K562 (cell line): ENCODE results near the genes ALB, CXCL6 and PF4V1.

DNA sequence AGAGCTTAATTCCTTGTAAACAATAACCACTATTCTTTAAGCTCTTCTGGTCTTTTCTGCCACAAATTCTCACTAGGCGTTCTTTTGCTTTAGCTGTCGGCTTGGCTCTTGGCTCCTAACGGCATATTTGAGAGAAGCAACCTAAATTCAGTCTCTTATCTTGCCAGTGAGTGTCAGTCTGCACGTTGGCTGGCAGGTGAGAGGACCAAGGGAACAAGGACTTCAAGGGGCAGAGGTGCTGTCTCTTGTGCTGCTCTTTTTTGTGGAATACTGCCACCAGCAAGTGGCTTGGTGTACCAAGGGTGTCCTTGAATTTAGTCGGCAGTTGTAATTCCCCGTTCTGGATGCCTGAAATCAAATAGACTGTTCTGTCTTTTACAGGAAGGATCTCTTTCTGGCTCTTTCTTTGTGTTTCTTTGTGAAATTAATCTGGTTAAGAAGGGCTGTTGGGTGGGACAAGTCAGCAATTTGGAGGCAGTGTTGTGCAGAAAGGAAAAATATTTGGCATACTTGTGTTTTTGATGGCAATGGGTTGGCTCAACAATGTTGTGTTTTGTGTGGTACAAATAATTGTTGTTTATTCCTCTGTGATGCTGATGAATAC lies 74.0 kb downstream of the SLC4A4 start:
- RAMPAGE, long total RNA: no peak
- RRBS: no CpG with 5 or more reads among the region's 6 CpGs
PRO-cap:
- standard: no peak
- CoPRO, capped RNA only, 2 experiments: no peak in any of the 2 experiments
- CoPRO, capped and uncapped RNA, 2 experiments: no peak in any of the 2 experiments
- CoPRO, uncapped RNA only, 2 experiments: no peak in any of the 2 experiments
CAGE:
- cytosol, long polyA plus RNA: no peak
- long polyA plus RNA: no peak
- nucleolus, long total RNA: no peak
- nucleus, long polyA plus RNA: no peak

DNA sequence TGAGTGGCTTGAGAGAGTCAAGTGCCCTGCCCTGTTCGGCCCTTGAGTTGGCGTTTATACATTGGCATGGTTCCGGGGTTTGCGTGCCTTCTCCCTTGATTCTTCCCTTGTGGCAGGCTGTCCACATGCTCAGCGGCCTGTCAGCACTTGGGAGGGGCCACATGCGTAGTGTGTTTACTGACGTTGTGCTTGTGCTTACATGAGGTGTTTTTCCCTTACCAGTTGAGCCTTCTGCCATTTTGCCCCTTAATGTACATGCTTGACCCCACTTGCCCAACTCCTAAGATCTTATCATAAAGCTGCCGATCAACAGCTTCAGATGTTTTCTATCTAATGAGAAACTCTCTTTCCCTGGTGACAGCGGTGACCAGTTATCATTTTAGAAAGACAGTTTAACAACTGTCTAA lies 49.4 kb upstream of the GC start:
- RAMPAGE, long total RNA: no peak
- RRBS: no CpG with 5 or more reads among the region's 9 CpGs
PRO-cap:
- standard: no peak
- CoPRO, capped RNA only, 2 experiments: no peak in any of the 2 experiments
- CoPRO, capped and uncapped RNA, 2 experiments: no peak in any of the 2 experiments
- CoPRO, uncapped RNA only, 2 experiments: no peak in any of the 2 experiments
CAGE:
- cytosol, long polyA plus RNA: no peak
- long polyA plus RNA: no peak
- nucleolus, long total RNA: no peak
- nucleus, long polyA plus RNA: no peak

DNA sequence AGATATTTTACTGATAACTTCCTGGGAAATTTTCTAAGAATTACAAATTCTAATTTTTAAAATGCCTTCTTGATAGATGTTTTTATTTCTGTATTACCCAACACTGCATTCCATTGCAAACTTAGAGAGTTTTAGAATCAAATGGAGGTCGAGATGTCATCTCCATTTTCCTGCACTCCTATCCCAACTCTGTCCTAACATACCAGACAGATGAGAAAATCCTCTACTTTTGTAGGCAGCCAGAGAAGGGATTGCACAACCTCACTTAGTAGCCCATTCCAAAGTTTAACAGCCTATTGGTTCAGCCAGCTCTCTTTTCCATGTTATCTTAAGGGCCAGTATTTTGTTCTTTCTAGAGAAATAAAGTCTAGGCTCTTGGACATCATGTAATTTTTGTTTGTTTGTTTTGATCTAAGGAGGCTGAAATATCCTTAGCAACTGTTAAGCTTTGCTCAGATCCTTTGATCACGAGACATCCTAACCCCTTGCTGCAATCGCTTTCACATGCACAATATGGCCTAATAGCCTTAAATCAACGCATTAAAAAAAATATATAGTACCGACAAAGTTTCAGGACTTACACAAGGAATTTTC lies 173.0 kb downstream of the COX18 start:
- RAMPAGE, long total RNA: no peak
- RRBS: no CpG with 5 or more reads among the region's 5 CpGs
PRO-cap:
- standard: no peak
- CoPRO, capped RNA only, 2 experiments: no peak in any of the 2 experiments
- CoPRO, capped and uncapped RNA, 2 experiments: no peak in any of the 2 experiments
- CoPRO, uncapped RNA only, 2 experiments: no peak in any of the 2 experiments
CAGE:
- cytosol, long polyA plus RNA: no peak
- long polyA plus RNA: no peak
- nucleolus, long total RNA: no peak
- nucleus, long polyA plus RNA: no peak

- RAMPAGE, long total RNA: no peak
PRO-cap:
- standard: no peak
- CoPRO, capped RNA only, 2 experiments: no peak in any of the 2 experiments
- CoPRO, capped and uncapped RNA, 2 experiments: no peak in any of the 2 experiments
- CoPRO, uncapped RNA only, 2 experiments: no peak in any of the 2 experiments
CAGE:
- cytosol, long polyA plus RNA: no peak
- long polyA plus RNA: no peak
- nucleolus, long total RNA: no peak
- nucleus, long polyA plus RNA: no peak
Measured at GRCh38 chr4:72969152-72969419, 100.4 kb downstream of the COX18 start.

DNA sequence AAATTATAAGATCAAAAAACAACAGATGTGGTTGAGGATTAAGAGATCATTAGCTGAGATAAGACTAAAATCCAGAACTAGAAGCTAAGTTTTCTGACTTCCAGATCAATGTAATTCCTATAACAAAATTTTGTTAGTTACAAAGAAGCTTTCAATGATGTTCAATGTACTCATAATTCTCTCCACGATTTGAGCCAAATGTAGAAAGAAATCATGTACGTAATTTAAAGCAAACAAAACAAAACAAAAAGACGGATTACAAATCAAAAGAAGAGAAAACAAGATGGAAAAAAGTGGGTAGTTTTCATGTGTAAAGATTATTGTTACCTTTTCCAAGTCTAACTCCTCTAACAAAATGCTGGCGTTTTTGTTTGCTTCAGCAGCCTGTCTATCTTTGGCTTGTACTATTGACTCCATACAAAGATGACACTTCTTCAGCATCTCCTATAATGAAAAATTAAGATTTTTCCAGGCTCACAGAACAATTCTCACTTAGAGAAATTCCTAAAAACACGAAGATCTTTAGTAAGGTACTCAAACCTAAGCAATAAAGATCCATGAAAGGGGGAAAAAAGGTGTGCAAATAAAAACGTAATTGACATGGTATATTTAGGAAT lies 44.1 kb upstream of the COX18 start:
- RAMPAGE, long total RNA: no peak
- RRBS: no CpG with 5 or more reads among the region's 6 CpGs
PRO-cap:
- standard: no peak
- CoPRO, capped RNA only, 2 experiments: no peak in any of the 2 experiments
- CoPRO, capped and uncapped RNA, 2 experiments: no peak in any of the 2 experiments
- CoPRO, uncapped RNA only, 2 experiments: no peak in any of the 2 experiments
CAGE:
- cytosol, long polyA plus RNA: no peak
- long polyA plus RNA: no peak
- nucleolus, long total RNA: no peak
- nucleus, long polyA plus RNA: no peak

DNA sequence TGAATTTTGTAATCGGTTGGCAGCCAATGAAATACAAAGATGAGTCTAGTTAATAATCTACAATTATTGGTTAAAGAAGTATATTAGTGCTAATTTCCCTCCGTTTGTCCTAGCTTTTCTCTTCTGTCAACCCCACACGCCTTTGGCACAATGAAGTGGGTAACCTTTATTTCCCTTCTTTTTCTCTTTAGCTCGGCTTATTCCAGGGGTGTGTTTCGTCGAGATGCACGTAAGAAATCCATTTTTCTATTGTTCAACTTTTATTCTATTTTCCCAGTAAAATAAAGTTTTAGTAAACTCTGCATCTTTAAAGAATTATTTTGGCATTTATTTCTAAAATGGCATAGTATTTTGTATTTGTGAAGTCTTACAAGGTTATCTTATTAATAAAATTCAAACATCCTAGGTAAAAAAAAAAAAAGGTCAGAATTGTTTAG lies at the start of gene ALB:
Gene ALB, plus strand, starts transcription at position 110 of the 437 bp plus-strand sequence.
- RAMPAGE, long total RNA: no peak
- RRBS: no CpG with 5 or more reads among the region's 7 CpGs
PRO-cap:
- standard: no peak
- CoPRO, capped RNA only, 2 experiments: no peak in any of the 2 experiments
- CoPRO, capped and uncapped RNA, 2 experiments: no peak in any of the 2 experiments
- CoPRO, uncapped RNA only, 2 experiments: no peak in any of the 2 experiments
CAGE:
- cytosol, long polyA plus RNA: no peak
- long polyA plus RNA: no peak
- nucleolus, long total RNA: no peak
- nucleus, long polyA plus RNA: no peak

- RAMPAGE, long total RNA: no peak
- RRBS: no CpG with 5 or more reads among the region's 6 CpGs
PRO-cap:
- standard: no peak
- CoPRO, capped RNA only, 2 experiments: no peak in any of the 2 experiments
- CoPRO, capped and uncapped RNA, 2 experiments: no peak in any of the 2 experiments
- CoPRO, uncapped RNA only, 2 experiments: no peak in any of the 2 experiments
CAGE:
- cytosol, long polyA plus RNA: no peak
- long polyA plus RNA: no peak
- nucleolus, long total RNA: no peak
- nucleus, long polyA plus RNA: no peak
Measured at GRCh38 chr4:73418036-73418571, 14.0 kb downstream of the ALB start.

GRCh38 chr4:73599070-73599718 lies 21.0 kb downstream of the RASSF6 start:
- RAMPAGE, long total RNA: no peak
- RRBS: no CpG with 5 or more reads among the region's 4 CpGs
PRO-cap:
- standard: no peak
- CoPRO, capped RNA only, 2 experiments: no peak in any of the 2 experiments
- CoPRO, capped and uncapped RNA, 2 experiments: no peak in any of the 2 experiments
- CoPRO, uncapped RNA only, 2 experiments: no peak in any of the 2 experiments
CAGE:
- cytosol, long polyA plus RNA: no peak
- long polyA plus RNA: no peak
- nucleolus, long total RNA: no peak
- nucleus, long polyA plus RNA: no peak

DNA sequence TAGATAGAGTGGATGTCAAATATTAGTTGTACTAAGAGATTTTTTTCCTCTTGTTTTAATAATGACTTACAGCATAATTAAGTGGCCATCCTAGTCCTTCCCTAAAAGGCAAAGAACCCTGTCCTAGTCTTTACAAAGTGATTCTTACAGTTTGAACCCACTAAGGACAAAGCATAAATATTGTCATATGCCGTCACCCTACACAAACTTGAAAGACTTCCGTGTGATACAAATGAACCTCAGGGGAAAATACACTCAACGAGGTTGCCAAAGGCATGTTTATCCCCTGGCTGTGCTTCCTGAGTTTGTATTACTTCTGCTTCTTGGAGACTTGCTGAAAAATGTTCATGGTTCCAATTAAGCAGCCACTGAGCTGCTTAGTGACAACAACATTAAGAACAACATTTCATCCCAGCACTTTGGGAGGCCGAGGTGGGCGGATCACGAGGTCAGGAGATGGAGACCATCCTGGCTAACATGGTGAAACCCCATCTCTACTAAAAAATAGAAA lies 16.4 kb downstream of the RASSF6 start:
- RAMPAGE, long total RNA: no peak
- RRBS: no CpG with 5 or more reads among the region's 6 CpGs
PRO-cap:
- standard: no peak
- CoPRO, capped RNA only, 2 experiments: no peak in any of the 2 experiments
- CoPRO, capped and uncapped RNA, 2 experiments: no peak in any of the 2 experiments
- CoPRO, uncapped RNA only, 2 experiments: no peak in any of the 2 experiments
CAGE:
- cytosol, long polyA plus RNA: no peak
- long polyA plus RNA: no peak
- nucleolus, long total RNA: no peak
- nucleus, long polyA plus RNA: no peak

- RAMPAGE, long total RNA: no peak
- RRBS: no CpG with 5 or more reads among the region's 5 CpGs
PRO-cap:
- standard: bidirectional peak, plus-strand start at chr4:73708132, minus-strand start at chr4:73708000
- CoPRO, capped RNA only, 2 experiments: peak in 2 of 2 experiments; most common plus-strand start chr4:73708132 (in 2); most common minus-strand start chr4:73708077 (in 1)
- CoPRO, capped and uncapped RNA, 2 experiments: peak in 2 of 2 experiments; most common plus-strand start chr4:73708132 (in 2); most common minus-strand start chr4:73707859 (in 1)
- CoPRO, uncapped RNA only, 2 experiments: no peak in any of the 2 experiments
CAGE:
- cytosol, long polyA plus RNA: no peak
- long polyA plus RNA: no peak
- nucleolus, long total RNA: no peak
- nucleus, long polyA plus RNA: no peak
Measured at GRCh38 chr4:73707680-73708208, 32.6 kb upstream of the CXCL8 start.

- RAMPAGE, long total RNA: no peak
- RRBS: no CpG with 5 or more reads among the region's 2 CpGs
PRO-cap:
- standard: no peak
- CoPRO, capped RNA only, 2 experiments: no peak in any of the 2 experiments
- CoPRO, capped and uncapped RNA, 2 experiments: no peak in any of the 2 experiments
- CoPRO, uncapped RNA only, 2 experiments: no peak in any of the 2 experiments
CAGE:
- cytosol, long polyA plus RNA: no peak
- long polyA plus RNA: no peak
- nucleolus, long total RNA: no peak
- nucleus, long polyA plus RNA: no peak
Measured at GRCh38 chr4:73721537-73721904, 18.8 kb upstream of the CXCL8 start.

DNA sequence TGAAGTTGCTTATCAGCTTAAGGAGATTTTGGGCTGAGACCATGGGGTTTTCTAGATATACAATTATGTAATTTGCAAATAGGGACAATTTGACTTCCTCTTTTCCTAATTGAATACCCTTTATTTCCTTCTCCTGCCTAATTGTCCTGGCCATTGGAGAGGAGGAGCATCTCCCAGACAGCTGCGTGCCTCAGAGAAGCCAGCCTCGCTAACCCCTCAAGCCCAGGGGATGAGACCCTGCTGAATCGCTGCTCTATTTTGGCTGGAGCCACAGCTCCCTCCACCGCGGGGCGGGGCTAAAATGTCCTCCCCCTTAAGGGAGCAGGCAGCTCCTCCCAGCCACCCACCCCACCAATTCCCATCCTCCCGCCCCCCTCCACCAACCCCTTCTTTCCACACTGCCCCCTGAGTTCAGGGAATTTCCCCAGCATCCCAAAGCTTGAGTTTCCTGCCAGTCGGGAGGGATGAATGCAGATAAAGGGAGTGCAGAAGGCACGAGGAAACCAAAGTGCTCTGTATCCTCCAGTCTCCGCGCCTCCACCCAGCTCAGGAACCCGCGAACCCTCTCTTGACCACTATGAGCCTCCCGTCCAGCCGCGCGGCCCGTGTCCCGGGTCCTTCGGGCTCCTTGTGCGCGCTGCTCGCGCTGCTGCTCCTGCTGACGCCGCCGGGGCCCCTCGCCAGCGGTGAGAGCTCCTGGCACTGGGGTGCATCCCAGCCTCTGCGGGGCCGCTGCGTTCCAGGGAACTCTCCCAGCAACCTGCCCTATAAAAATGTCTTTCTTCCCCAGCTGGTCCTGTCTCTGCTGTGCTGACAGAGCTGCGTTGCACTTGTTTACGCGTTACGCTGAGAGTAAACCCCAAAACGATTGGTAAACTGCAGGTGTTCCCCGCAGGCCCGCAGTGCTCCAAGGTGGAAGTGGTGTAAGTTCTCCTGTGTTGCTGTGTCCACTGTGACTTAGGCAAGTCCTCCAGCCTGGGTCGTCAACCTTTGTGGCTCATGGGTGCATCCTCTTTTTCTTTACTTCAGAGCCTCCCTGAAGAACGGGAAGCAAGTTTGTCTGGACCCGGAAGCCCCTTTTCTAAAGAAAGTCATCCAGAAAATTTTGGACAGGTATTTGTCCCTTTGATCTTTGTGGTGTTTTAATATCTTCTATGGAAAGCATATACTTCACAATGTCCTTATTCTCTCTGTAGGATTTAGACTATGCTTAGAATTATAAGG lies at the start of gene CXCL6:
Gene CXCL6, plus strand, starts transcription at position 505 of the 1,224 bp plus-strand sequence.
- RAMPAGE, long total RNA: no peak
- RRBS: 95% methylated on average over 9 of the region's 42 CpGs
PRO-cap:
- standard: no peak
- CoPRO, capped RNA only, 2 experiments: no peak in any of the 2 experiments
- CoPRO, capped and uncapped RNA, 2 experiments: no peak in any of the 2 experiments
- CoPRO, uncapped RNA only, 2 experiments: no peak in any of the 2 experiments
CAGE:
- cytosol, long polyA plus RNA: no peak
- long polyA plus RNA: no peak
- nucleolus, long total RNA: no peak
- nucleus, long polyA plus RNA: no peak

DNA sequence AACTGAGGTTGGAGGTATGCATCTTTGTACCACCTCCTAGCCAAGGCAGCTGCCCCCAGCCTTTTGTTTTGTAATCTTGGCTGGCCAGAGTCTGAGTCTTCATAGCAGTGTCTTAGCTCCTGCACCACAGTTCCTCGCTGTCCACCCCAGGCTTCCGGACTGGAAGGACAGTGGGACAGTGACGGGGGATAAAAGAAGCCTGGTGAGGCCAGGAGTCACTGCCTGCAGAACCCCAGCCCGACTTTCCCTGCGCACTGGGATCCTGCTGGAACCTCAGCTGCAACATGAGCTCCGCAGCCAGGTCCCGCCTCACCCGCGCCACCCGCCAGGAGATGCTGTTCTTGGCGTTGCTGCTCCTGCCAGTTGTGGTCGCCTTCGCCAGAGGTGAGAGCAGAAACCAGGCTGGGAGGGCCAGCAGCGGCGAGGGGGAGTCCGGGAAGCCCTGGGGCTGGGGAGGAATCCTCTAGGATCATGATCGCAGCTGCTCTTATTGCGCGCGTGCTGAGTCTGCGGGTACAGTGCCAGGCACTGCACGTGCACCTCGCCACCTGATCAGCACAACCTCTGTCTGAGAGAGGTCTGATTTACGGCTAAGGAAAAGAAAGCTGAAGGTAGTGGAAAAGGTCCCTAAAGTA lies at the start of gene PF4V1:
Gene PF4V1, plus strand, starts transcription at position 218 of the 635 bp plus-strand sequence.
- RAMPAGE, long total RNA: no peak
- RRBS: no CpG with 5 or more reads among the region's 24 CpGs
PRO-cap:
- standard: no peak
- CoPRO, capped RNA only, 2 experiments: no peak in any of the 2 experiments
- CoPRO, capped and uncapped RNA, 2 experiments: no peak in any of the 2 experiments
- CoPRO, uncapped RNA only, 2 experiments: no peak in any of the 2 experiments
CAGE:
- cytosol, long polyA plus RNA: no peak
- long polyA plus RNA: no peak
- nucleolus, long total RNA: no peak
- nucleus, long polyA plus RNA: no peak

DNA sequence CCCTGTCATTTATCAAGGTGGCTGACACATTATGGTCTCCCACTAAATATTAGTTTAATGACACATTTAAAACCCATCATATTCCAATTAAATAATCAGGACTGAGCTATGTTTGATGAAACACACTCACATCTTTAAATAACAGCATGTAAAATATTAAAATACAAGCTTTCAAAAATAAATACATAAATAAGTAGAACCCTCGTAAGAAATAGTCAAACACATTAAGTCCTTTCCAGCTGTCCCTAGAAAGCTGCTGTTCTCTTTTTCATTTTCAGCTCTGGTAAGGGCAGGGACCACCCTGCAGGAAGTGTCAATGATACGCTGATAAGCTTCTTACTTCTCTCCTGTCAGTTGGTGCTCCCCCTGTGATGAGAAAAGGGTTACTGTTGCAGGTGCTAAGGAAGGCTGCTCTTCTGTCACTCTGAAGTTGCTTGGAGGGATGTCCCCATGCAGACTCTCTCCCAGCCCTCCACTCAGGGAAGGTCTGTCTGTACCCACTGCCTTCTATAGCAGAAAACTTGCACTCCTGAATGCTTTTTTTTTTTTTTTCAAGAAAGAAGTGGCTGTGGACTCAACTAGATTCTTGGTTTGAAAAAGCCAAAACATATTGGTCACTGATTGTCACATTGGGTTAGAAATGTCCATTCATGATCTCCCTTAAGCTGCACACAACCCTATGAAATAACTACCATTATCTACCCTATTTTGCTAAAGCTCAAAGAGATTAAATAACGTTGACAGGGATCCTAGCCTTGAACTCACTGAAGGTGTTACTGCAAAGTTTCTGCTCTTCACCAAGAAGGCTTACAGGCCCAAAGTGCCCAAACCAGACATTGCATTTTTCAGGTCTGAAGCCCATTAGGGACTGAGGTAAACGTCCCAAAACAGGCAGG lies 1.3 kb downstream of the CXCL3 start:
- RAMPAGE, long total RNA: no peak
- RRBS: no CpG with 5 or more reads among the region's 4 CpGs
PRO-cap:
- standard: unidirectional peak, plus-strand start at position 369 of the sequence
- CoPRO, capped RNA only, 2 experiments: no peak in any of the 2 experiments
- CoPRO, capped and uncapped RNA, 2 experiments: peak in 1 of 2 experiments; most common plus-strand start position 353 of the sequence (in 1); most common minus-strand start position 282 of the sequence (in 1)
- CoPRO, uncapped RNA only, 2 experiments: peak in 2 of 2 experiments; most common plus-strand start position 125 of the sequence (in 1); most common minus-strand start position 609 of the sequence (in 1)
CAGE:
- cytosol, long polyA plus RNA: no peak
- long polyA plus RNA: no peak
- nucleolus, long total RNA: no peak
- nucleus, long polyA plus RNA: no peak

DNA sequence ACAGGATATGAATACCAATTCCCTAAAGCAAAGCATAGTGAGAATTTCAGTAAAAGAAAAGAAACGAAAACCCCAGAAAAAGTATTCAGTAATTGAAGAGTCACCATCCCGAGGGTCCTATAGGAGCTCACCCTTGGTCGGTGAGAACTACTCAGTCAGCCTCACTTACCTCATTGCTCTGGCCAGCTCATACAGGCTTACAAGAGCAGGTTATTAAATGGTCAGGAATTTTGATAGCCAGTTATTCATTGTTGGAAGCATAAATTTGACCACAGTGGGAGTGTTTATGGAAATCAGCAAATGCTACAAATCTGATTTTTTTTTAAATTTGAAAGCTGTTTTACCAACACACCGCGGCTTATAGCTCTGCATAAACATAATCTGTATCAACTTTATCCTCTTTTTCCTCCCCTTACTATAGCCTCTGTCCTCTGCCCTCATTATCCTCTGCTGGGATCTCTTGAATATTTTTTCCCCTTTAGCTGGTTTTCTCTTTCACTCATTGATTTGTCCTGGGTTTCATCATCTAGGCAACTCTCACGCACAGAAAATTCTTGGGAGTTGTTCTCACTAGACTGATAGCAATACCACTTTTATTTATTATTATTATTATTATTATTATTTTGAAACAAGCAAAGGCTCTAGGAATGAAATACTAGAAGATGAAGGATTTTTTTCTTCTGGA lies 11.0 kb upstream of the CXCL2 start:
- RAMPAGE, long total RNA: no peak
- RRBS: no CpG with 5 or more reads among the region's 6 CpGs
PRO-cap:
- standard: no peak
- CoPRO, capped RNA only, 2 experiments: no peak in any of the 2 experiments
- CoPRO, capped and uncapped RNA, 2 experiments: no peak in any of the 2 experiments
- CoPRO, uncapped RNA only, 2 experiments: no peak in any of the 2 experiments
CAGE:
- cytosol, long polyA plus RNA: no peak
- long polyA plus RNA: no peak
- nucleolus, long total RNA: no peak
- nucleus, long polyA plus RNA: no peak

DNA sequence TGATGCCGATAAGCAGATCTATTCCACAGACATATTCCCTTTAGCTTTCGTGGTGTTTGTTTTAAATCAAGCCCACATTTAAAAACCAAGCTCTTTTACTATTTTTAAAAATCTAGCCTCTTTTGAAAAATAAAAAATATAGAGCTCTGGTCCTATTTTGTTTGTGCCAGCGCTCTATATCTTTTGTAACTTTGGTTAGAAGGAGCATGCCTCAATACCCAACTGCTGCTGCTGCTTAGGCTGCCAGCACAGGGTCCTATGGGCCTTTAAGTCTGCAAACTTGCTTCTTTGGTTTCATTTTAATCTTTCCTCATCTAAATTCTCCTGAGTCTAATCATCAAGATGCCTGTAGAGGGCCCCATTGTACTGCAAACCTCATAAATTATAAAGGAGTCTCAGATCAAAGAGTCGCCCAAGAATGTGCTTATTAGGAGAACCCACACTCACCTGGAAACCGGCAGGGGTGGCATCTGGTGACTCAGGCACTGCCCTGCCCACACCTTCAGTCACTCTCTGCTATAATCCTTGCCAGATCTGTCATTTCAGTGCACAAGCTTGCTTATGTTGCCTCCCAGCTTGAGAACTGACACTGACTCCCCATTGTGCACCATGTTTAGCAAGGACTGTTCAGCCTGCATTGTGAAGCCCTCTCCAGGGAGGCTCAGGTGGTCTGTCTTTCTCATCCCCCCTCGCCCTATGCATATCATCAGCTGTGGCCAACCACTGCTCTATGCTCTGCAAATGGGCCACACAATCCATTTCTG lies 12.2 kb downstream of the EPGN start:
- RAMPAGE, long total RNA: no peak
- RRBS: no CpG with 5 or more reads among the region's 6 CpGs
PRO-cap:
- standard: no peak
- CoPRO, capped RNA only, 2 experiments: no peak in any of the 2 experiments
- CoPRO, capped and uncapped RNA, 2 experiments: no peak in any of the 2 experiments
- CoPRO, uncapped RNA only, 2 experiments: peak in 1 of 2 experiments; most common minus-strand start position 379 of the sequence (in 1)
CAGE:
- cytosol, long polyA plus RNA: no peak
- long polyA plus RNA: no peak
- nucleolus, long total RNA: no peak
- nucleus, long polyA plus RNA: no peak

DNA sequence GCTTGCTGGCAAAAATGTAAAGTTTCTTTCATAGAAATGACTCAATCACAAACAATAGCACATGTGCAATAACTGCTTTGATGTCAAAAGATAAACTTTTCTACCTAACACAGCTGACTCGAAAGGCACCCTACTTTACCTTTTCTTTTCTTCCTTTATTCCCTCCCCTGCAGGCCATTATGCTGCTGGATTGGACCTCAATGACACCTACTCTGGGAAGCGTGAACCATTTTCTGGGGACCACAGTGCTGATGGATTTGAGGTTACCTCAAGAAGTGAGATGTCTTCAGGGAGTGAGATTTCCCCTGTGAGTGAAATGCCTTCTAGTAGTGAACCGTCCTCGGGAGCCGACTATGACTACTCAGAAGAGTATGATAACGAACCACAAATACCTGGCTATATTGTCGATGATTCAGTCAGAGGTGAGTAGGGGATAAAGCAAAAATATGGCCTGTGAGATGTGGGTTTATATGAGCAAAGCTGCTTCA lies 1.5 kb downstream of the AREG start:
- RAMPAGE, long total RNA: no peak
- RRBS: no CpG with 5 or more reads among the region's 7 CpGs
PRO-cap:
- standard: no peak
- CoPRO, capped RNA only, 2 experiments: no peak in any of the 2 experiments
- CoPRO, capped and uncapped RNA, 2 experiments: no peak in any of the 2 experiments
- CoPRO, uncapped RNA only, 2 experiments: no peak in any of the 2 experiments
CAGE:
- cytosol, long polyA plus RNA: no peak
- long polyA plus RNA: no peak
- nucleolus, long total RNA: no peak
- nucleus, long polyA plus RNA: no peak

DNA sequence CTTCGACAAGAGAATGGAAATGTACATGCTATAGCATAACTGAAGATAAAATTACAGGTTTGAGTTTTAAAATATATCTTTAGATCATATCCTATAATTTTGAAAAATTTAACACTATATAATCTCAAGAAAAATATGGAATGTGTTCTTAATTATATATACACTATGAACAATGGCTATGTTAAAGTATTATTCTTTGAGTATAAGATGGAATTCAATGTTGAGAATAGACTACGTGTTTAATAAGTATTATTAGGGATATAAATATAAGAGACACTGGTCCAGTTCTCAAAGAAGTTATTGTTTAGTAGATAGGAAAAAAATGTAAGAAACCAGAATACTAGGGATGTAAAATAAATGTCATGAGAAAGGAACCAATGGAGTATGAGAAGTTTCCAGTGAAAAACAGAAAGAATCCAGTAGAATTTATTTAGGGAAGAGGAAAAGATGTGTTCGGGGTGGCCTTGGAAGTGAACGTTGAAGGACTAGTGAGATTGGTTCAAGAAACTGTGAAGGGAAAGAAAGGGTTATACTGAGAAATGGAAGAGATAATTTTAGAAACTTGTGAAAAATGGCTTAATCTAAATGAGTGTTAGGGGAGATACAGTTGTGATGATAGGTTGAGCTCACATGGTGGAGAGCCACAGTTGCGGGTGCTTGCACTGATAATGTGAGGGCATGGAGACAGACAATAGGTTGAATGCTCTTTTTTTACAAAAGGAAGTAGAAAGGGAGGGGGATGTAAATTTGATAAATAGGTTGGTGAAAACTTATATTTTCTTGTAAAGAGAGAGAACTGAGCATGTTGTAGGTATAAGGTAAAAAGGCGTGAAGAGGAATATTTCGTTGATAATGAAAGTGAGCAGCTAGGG lies 7.9 kb downstream of the AREG start:
- RAMPAGE, long total RNA: no peak
- RRBS: no CpG with 5 or more reads among the region's 7 CpGs
PRO-cap:
- standard: bidirectional peak, plus-strand start at position 631 of the sequence, minus-strand start at position 487 of the sequence
- CoPRO, capped RNA only, 2 experiments: no peak in any of the 2 experiments
- CoPRO, capped and uncapped RNA, 2 experiments: no peak in any of the 2 experiments
- CoPRO, uncapped RNA only, 2 experiments: no peak in any of the 2 experiments
CAGE:
- cytosol, long polyA plus RNA: no peak
- long polyA plus RNA: no peak
- nucleolus, long total RNA: no peak
- nucleus, long polyA plus RNA: no peak